HL-60 (cell line): ENCODE measurements around a stretch of chr22.

GRCh38 chr22:35306326-35307031 is 6.8 kb downstream of the TOM1 start:
- RRBS = no CpG with 5 or more reads among the region's 4 CpGs

DNA sequence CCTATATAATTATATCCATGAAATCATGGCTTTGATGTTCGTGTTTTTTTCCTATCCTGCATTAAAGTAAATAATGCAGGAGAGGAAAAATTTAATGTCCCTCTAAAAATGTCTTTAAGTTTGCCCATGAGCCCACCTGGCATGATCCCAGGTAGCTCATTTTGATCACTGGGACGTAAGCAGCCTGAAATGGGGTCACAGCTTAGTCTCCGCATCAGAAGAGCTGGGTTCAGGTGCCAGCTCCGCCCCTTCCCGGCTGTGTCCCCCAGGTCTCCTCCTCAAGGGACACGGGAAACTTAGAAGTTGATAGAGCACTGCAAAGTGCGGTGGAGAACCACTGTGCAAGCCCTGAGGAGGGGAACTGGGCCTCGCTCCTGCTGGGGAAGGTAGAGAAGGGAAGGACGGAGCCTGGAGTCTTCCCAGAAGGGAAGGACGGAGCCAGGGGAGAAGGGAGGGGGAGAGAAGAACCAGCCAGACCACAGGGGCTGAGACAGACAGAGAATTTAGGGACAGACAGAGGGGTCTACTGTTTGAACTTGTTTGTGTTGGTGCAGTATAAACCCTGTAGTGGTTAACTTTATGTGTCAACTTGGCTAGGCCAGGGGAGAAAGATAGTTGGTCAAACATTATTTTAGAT is 7.7 kb downstream of the TOM1 start:
- RRBS = no CpG with 5 or more reads among the region's 10 CpGs

DNA sequence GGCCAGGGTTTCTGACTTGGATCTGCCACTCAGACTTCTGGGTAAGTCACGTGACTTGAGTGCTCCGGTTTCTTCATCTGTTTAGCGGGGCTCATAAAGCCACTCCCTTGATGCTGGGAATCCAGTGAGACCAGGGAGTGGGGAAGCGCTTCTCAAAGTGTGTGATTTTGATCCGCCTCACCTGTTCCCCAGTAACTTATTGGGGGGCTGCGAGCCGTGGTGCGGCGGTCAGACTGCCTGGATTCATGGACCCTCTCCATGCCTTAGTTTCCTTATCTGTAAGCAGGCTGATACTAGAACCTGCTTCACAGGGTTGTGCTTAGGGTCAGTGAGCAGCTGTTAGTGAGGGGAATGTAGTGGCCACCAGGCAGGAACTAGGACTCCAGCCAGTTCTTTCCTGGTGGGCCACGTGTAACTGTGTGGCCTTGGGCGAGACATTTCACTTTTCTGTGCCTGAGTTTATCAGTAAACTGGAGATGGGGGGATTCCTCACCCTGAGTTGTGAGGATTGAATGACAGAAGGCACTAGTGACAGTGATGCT is 24.7 kb downstream of the MCM5 start:
- RRBS = no CpG with 5 or more reads among the region's 11 CpGs

DNA sequence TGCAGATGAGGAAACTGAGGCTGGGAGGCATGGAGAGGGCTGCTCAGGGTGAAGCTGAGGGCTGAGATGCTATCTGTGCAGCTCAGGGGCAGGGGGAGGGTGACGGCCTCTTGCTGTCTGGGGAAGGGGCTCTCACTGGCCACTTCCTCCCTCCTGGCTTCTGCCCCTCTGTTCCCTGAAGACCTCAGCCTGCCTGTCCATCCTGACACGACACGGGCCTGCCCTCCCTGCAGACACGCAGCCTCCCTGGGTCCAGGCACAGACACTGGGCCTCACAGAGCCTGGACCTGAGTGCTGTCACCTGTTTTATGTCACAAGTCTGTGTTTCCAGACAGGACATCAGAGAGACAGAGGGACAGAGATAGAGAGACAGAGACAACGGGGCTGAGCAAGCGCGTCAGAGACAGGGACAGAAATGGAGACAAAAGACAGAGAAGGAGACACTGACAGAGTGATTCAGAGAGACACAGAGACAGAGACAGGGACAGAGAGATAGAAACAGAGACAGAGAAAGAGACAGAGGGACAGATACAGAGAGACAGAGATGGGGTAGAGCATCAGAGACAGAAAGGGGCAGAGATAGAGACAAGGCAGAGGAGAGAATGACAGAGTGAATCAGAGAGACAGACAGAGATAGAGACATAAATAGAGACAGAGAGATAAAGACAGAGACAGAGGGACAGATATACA is 53.2 kb downstream of the MCM5 start:
- RRBS = no CpG with 5 or more reads among the region's 7 CpGs

DNA sequence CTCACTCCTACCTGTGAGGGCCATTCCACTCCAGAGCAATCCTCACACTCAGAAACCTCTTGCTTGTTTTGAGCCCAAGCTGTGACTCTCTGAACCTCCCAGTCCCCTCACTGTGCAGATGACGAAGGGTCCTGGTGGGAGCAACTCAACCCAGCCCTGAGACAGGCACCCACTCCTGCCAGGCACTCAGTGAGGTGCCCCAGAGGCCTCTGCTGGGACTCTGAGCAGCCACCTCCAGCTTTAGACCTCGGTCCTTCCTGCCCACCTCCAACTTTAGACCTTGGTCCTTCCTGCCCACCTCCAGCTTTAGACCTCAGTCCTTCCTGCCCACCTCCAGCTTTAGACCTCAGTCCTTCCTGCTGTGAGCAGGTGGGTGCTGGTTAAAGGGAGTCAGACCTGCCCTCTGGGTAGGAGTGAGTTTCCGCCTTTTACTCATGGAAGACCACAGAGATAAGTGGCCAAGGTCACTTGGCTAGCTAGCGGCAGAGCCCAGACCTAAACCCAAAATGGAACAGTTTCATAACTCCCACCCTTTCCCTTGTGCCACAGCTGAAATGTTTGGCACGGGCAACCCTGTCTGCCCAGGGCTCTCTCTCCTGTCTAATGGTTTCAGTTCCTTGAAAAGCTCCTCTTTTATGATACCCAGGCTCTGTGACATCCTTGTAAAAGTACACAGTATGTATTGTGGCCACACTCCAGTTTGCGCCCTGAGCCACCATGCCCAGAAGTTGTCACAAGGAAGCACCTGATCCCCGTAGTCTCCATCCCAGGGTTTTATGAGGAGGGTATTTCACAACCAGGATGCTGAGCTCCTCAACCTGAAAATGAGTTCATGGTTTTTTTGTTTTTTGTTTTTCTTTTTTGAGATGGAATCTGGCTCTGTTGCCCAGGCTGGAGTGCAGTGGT is 5.3 kb downstream of the MB start:
- RRBS = no CpG with 5 or more reads among the region's 7 CpGs

GRCh38 chr22:35658823-35659598 is 10.8 kb downstream of the APOL6 start:
- RRBS = no CpG with 5 or more reads among the region's 22 CpGs

GRCh38 chr22:35838925-35839332 is 121.3 kb downstream of the APOL5 start:
- RRBS = no CpG with 5 or more reads among the region's 3 CpGs

GRCh38 chr22:35846690-35847302 is 129.1 kb downstream of the APOL5 start:
- RRBS = no CpG with 5 or more reads among the region's 4 CpGs

DNA sequence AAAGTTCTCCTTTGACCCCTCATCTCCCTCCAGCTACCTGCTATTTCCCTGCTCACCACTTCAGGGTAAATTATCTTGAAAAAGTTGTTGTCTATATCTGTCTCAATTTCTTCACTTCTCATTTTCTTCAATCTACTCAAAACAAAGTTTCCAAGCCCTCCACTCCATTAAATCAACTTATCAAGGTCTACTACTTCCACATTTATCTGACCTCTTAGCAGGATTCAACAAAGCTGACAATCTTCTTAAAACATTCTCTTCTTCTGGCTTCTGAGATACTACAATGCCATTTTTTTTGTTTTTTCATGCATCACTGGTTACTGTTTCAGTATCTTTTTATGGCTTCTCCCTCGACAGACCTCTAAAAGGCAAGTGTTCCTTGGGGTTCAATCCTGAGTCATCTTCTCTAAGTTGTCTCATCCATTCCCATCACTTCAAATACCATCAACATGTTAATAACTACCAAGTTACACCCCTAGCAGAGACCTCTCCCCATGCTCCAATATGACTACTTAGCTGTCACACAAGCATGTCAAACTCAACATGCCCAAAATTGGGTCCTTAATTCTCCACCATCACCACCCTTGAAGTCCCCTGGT is 125.5 kb downstream of the RBFOX2 start:
- RRBS = no CpG with 5 or more reads among the region's 1 CpG

GRCh38 chr22:36010022-36010648 is 18.5 kb downstream of the RBFOX2 start:
- RRBS = 83% methylated on average over 1 of the region's 13 CpGs

- RRBS = no CpG with 5 or more reads among the region's 8 CpGs
Observed at GRCh38 chr22:36155687-36156157, 4.8 kb downstream of the APOL3 start.

DNA sequence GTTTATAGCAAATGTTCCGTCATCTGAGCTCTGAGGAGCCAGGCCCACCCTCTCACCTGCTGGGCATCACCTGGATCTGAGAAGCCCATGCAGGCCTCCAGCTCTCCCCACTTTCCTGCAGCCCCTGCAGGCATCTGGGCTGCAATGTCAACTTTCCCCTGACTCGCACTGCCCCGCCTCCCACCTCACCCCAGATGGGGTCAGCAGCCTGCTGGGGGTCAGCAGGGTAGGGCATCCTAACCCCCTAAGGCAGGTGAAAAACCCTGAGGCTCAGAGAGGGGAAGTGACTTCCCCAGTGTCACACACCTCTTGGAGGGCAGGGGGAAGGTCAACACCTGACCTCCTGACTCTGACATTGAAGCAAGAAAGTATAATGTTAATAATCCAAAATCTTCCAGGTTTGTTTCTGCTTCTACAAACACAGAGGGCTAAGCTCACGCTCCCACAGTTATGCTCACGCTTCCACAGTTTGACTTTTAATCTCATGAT is 1.4 kb downstream of the APOL3 start:
- RRBS = no CpG with 5 or more reads among the region's 5 CpGs

DNA sequence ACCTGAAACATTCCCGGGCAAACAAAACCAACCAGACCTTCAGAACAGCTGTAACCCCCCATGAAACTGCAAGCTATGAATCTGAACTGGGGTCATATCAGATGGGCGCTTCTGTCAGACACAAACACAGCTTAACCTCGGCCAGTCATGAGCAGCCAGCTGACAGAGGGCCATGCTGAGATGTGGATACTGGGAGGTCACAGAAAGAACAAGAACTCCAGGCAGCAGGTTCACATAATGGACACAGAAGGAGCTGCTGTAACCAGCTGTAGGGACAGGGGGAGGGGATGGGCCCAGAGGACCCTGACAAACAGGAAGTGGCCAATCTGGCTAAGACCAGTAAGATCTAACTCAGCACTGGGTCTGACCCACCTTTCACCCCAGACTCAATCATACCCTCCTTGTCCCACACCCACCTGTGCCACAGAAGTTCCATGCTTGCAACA is 4.1 kb downstream of the APOL4 start:
- RRBS = no CpG with 5 or more reads among the region's 3 CpGs

GRCh38 chr22:36301223-36302415 is 48.7 kb downstream of the APOL1 start:
- RRBS = 53% methylated on average over 1 of the region's 26 CpGs

DNA sequence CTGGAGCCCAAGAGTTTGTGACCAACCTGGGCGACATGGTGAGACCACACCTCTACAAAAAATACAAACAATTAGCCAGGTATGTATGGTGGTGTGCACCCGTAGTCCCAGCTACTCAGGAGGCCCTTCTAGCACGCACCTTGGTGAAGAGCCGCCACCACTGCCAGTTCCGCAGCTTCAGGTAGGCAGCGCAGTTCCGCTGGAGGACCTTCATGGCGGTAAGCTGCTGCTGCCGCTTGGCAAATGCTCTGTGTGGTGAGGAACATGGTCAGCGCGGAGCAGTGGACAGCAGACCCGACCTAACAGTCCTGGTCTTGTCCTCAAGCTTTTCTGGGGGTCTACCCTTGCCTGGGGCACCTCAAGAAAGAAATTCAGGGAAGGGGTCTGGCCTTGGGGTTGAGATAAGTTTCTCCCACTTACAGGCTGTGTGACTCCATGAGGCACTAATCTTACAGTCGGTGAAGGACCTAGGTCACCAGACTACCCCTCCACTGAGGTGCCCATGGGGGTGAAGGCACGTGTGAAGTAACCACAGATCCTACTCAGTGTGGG is 49.6 kb downstream of the APOL1 start:
- RRBS = no CpG with 5 or more reads among the region's 14 CpGs

DNA sequence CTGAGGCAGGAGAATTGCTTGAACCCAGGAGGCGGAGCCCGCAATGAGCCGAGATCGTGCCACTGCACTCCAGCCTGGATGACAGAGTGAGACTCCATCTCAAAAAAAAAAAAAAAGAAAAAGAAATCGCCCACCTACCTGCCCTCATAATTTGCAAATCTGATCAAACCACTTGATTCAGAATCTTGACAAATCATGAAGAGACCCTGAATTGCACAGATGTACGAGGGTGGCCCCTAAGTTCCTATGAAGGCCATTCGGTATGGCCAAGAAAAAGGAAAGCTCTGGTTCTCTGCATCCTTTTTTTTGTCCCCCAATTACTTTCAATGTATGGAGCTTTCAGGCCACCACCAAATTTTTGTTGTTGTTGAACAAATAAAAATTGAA is 49.1 kb downstream of the MYH9 start:
- RRBS = no CpG with 5 or more reads among the region's 7 CpGs

GRCh38 chr22:36356624-36357777 is 30.8 kb downstream of the MYH9 start:
- RRBS = no CpG with 5 or more reads among the region's 28 CpGs

DNA sequence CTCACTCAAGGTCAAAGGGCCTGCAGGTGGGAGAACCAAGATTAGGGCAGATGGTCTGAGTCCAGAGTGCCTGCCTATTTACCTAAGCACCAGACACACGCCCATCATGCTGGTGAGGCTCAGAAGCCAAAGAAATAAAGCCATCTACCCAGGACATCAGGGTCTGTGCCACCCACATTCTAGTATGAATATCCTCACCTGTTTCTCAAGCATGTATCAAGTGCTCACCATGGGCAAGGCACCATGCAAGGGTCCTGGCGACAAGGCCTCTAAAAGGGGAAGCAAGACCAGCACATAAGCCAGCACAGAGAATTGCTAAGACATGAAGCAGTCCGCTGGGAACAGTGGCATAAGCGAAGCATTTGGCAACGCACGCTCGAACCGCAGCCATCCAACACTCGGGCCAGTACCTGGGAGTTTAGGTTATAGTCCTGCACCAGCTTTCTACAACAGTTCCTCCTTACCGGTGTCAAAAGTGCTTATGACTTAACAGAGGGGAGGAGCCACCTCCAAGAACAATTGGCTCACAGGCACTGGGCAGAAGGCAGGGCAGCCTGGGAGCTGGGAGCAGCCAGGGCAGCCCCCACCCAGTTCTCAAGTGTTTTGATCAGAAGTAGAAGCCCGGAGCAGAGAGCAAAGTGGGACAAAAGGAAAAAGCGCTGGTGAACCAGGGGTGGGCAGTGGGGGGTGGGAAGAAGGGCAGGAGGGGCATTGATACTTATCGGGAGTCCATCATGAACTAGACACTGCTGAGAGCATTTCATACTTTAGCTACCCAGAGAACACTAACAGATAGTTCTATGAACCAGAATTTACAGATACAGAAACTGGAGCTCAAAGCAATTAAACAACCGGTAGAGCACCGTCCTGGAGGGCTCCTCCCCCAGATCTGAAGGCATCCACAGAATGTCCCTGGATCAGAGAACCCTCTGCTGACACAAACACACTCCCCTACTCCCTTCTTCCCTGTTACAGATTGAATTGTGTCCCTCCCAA is 17.3 kb downstream of the MYH9 start:
- RRBS = no CpG with 5 or more reads among the region's 15 CpGs

DNA sequence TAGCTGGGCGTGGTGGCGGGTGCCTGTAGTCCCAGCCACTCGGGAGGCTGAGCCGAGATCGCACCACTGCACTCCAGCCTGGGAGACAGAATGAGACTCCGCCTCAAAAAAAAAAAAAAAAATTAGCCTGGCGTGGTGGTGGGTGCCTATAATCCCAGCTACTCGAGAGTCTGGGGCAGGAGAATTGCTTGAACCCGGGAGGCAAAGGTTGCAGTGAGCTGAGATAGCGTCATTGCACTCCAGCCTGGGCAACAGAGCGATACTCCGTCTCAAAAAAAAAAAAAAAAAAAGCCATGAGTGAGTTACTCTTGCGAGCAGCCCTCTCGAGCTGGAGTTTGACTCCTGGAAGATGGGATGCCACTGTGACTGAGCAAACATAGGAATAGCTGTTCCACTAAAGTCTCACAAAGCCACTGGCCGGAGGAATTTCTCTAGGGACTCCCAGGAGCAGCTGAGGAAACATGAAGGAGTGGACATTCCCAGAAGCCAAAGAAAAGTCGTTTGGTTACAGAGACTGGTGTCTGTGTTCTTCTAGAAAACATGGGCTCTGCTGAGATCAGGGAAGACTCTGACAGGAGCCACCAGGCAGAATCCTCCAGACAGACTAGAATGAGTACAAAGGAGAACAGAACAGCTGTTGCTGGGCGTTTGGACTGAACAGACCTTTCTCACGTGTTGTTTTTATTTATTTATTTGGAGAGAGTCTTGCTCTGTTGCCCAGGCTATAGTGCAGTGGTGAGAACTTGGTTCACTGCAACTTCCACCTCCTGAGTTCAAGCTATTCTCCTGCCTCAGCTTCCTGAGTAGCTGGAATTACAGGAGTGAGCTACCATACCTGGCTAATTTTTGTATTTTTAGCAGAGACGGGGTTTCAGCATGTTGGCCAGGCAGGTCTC is 32.4 kb upstream of the MYH9 start:
- RRBS = no CpG with 5 or more reads among the region's 19 CpGs

GRCh38 chr22:36454881-36455958 is 26.2 kb downstream of the TXN2 start:
- RRBS = 4% methylated on average over 23 of the region's 75 CpGs